Prostate gland (tissue), 2 donors: Measurements from ENCODE around the genes PNPO and HOXB5.

DNA sequence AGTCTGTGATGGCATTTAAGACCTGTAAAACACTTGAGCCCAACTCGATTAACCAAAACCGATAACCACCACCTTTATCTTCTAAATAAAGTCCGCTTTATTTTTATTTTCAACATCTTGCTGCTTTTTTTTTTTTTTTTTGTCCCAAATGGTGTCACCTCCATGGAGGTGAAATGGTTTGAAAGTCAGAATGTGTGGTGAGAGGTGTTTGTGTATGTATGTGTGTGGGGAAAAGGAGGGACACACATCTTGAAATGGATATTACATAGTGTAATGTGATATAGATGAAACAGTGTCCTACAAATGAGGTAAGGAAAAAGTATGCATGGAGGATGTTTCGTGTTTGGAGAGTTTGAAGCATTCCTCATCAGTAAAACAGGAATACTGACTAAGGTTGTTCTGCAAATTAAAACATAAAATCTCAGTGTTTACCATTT lies 8.6 kb upstream of the TBKBP1 start:
- PRO-cap, result no peak
- RAMPAGE, long total RNA, 2 experiments, result no peak in any of the 2 experiments

- PRO-cap, result no peak
- RAMPAGE, long total RNA, 2 experiments, result no peak in any of the 2 experiments
Observed at GRCh38 chr17:47884930-47885569, 11.0 kb upstream of the SP2 start.

- PRO-cap, result bidirectional peak, plus-strand start at chr17:47941524, minus-strand start at chr17:47941352; unidirectional peak, plus-strand start at chr17:47941760
- RAMPAGE, long total RNA, 2 experiments, result start-site peak on the plus strand in 2 of 2 experiments, at chr17:47941576-47941702 at its widest, 70 to 168 reads per replicate; start-site peak on the minus strand in 1 of 2 experiments, at chr17:47941384-47941392 at its widest, 11 reads per replicate
Observed at GRCh38 chr17:47941179-47941881, at the start of gene PNPO. PNPO (plus strand) TSS chr17:47941571.

GRCh38 chr17:47953129-47953455 lies 4.6 kb downstream of the PRR15L start:
- PRO-cap, result no peak
- RAMPAGE, long total RNA, 2 experiments, result no peak in any of the 2 experiments

- PRO-cap, result no peak
- RAMPAGE, long total RNA, 2 experiments, result no peak in any of the 2 experiments
Observed at GRCh38 chr17:47953725-47953973, 4.0 kb downstream of the PRR15L start.

GRCh38 chr17:48057949-48058644 lies 9.9 kb downstream of the NFE2L1 start:
- PRO-cap, result no peak
- RAMPAGE, long total RNA, 2 experiments, result no peak in any of the 2 experiments

- PRO-cap, result no peak
- RAMPAGE, long total RNA, 2 experiments, result no peak in any of the 2 experiments
Observed at GRCh38 chr17:48243107-48243359, 135.5 kb downstream of the SNX11 start.

DNA sequence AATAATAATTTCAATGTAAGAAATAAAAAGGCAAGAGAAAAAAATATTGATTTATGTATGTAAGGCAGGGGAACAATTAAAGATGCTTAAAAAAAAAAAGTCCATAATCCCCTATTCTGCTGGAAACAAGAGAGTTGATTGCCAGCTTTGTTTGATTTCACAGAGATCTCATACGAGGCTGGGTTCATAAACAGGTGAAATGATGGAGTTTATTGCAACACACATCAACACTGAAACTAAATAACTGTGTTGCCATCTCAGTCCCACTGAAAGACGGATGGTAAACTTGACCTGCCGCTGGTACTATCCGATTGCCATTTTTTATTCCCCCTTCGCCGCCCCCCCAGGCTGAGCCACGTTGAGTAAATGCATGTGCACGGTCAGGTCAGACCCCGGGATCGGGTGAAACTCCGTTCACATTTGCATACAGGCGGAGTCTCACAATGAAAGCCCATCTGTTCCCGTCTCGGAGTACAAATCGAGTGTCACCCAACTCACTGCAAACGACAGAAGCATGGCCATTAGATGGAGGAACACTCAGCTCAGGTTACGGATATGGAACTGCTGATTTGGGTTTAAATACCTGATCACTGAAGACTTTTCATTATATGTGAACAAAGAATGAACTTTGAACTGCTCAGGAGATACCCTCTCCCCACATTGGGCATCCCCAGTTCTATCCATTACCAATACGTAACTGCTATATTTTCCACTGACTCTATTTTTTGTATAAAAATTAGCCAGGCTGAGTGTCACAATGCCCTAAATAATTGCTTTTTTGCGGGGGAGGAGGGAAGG lies 119.1 kb downstream of the SKAP1 start:
- PRO-cap, result no peak
- RAMPAGE, long total RNA, 2 experiments, result no peak in any of the 2 experiments

- PRO-cap, result no peak
- RAMPAGE, long total RNA, 2 experiments, result no peak in any of the 2 experiments
Observed at GRCh38 chr17:48528638-48529195, 2.1 kb downstream of the HOXB1 start.

GRCh38 chr17:48543715-48544436 lies 1.0 kb downstream of the HOXB2 start:
- PRO-cap, result bidirectional peak, plus-strand start at chr17:48543919, minus-strand start at chr17:48543749
- RAMPAGE, long total RNA, 2 experiments, result no peak in any of the 2 experiments

DNA sequence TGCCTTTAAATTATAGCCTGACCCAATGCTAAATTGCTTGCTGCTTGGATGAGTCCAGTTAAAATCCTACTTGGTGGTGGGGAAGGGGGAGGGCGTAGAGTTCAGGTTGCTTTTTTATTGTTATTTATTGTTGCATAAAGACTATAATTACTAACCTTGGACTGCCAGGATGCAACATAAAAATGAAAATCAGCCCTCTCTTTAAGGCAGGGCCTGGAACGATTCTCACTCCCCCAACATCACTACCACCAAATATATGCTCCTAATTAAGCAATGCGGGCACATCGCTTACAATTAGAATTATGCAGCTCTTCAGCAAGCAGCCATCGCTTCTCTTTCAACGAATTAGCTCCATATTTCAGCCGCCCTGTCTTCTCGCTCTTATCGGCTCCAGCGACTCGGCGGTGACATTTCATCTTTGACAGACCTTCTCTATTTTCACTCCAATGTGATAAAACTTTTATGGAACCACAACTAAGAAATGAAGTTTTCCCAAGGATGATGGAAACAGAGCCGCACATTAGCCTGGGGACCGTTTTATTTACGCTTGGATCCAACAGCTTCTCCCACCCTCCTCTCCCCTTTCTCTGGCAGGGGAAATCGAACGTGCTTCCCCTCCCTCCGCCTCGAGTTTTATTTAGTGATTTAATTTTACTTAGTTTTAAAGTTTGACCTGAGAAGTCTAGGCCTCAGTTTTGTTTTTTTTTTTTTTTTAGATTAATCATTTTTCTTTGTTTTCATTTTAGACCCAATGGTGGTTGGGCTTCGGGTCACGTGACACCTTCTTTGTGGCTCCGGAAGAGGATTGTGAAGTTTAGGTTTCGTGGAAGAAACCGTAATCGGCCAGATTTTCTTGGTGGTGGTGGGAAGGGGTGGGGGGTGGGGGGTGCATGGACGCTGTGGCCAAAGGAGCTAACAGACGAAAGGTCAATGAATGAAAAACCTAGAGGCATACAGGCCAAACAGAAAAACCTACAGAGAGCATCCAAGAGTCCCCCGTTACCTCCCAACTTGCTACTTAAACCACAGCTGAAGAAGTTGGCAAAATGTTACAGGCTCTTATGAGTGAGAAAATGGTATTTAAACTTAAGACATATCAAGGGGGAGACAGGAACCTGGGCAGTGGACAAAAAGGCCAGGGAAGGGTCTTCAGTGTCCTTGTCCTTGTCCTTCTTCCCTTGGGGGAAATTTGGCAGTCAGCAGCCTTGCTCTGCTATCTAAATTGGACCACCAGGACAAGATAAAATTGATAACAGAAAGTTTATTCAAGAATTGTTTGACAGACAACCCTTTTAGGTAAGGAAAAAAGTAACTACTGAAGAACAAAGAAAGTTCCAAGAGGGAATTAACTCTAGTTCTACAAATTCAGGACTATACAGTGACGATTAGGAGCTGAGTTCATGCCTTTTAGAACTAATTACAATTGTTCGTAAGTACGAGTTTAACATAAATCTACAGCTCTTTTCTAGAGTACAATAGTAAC lies 3.3 kb upstream of the HOXB2 start:
- PRO-cap, result no peak
- RAMPAGE, long total RNA, 2 experiments, result no peak in any of the 2 experiments

- PRO-cap, result no peak
- RAMPAGE, long total RNA, 2 experiments, result no peak in any of the 2 experiments
Observed at GRCh38 chr17:48549181-48550114, 4.5 kb upstream of the HOXB2 start.

- PRO-cap, result no peak
- RAMPAGE, long total RNA, 2 experiments, result no peak in any of the 2 experiments
Observed at GRCh38 chr17:48550415-48550895, 5.5 kb upstream of the HOXB2 start.

DNA sequence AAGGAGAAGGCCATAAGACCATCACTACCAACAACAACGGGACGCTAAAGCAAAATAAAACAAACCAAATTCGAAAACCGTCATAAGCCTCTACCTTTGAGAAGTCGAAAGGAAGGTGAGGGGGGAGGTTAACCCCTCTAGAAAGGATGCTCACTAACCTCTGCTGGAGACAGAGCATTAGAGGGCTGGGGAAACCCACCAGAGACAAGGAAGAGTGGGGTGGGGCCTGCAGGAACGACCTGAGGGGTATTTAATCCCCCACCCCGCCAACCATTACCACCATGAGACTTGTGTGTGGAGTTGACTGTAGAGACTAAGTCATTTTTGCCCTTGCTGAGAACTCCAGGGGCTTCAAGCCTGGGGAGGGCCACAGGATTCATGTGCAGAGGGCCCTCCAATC lies 3.3 kb downstream of the HOXB3 start:
- PRO-cap, result no peak
- RAMPAGE, long total RNA, 2 experiments, result no peak in any of the 2 experiments

GRCh38 chr17:48592973-48593882 lies at the start of gene HOXB5:
HOXB5 (minus strand) TSS chr17:48593779.
- PRO-cap, result no peak
- RAMPAGE, long total RNA, 2 experiments, result no peak in any of the 2 experiments

- PRO-cap, result no peak
- RAMPAGE, long total RNA, 2 experiments, result no peak in any of the 2 experiments
Observed at GRCh38 chr17:48600252-48601006, 4.4 kb downstream of the HOXB6 start.

GRCh38 chr17:48671594-48672104 lies 45.5 kb upstream of the HOXB9 start:
- PRO-cap, result no peak
- RAMPAGE, long total RNA, 2 experiments, result no peak in any of the 2 experiments

DNA sequence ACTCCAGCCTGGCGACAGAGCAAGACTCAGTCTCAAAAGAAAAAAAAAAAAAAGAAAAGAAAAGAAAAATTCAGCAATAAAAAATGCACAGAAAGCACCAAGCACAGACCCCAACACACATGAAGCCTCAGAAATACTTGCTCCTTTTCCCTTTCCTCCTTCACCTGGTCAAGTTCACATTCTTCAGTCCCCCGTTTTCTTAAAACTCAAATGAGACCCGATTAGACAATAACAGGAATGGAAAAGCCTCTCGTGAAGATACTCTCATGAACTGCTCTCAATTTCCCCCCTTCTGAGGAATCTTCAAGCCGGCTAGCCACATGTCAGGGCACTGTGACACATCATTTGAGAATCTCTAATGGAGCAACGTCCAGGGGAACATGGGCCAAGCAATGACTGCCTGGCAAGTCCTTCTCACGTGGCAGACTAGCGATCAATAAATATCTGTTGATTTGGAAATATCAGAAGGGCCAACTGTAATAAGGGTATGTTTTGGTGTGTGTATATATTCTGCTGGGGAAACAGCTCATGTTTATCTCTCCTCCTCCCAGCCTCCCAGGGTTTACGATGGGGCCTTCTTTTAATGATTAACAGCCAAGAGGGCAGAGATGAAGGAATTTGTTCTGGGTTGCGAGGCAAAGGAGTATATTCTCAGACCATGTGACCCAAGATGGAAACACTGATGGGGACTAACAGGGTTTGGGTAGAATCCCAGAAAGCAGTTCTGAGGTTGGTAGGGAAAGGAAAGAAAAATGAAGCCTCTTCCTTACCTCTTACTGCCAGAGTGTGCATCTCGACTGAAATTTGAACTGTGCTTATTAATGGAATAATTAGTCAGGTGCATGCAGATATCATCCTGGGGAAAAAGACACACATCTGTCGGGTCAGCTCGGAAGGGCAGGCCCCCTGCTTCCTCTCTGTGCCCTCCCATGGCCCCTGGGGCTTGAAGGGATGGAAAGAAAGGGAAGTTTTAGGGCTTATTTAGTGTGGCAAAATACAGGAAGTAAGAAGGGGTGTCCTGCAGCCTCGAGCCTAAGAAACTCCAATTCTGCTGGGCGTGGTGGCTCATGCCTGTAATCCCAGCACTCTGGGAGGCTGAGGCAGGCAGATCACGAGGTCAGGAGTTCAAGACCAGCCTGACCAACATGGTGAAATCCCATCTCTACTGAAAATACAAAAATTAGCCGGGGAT lies 21.3 kb downstream of the TTLL6 start:
- PRO-cap, result no peak
- RAMPAGE, long total RNA, 2 experiments, result no peak in any of the 2 experiments

- PRO-cap, result no peak
- RAMPAGE, long total RNA, 2 experiments, result no peak in any of the 2 experiments
Observed at GRCh38 chr17:48872036-48872450, 20.5 kb upstream of the ATP5MC1 start.

GRCh38 chr17:48910204-48910872 lies 2.1 kb downstream of the UBE2Z start:
- PRO-cap, result no peak
- RAMPAGE, long total RNA, 2 experiments, result no peak in any of the 2 experiments